ENCODE results near the genes CRYBB1, MN1 and CHEK2.

GRCh38 chr22:26527532-26528337, 15.5 kb upstream of the TFIP11 start:
- PRO-cap: no peak

DNA sequence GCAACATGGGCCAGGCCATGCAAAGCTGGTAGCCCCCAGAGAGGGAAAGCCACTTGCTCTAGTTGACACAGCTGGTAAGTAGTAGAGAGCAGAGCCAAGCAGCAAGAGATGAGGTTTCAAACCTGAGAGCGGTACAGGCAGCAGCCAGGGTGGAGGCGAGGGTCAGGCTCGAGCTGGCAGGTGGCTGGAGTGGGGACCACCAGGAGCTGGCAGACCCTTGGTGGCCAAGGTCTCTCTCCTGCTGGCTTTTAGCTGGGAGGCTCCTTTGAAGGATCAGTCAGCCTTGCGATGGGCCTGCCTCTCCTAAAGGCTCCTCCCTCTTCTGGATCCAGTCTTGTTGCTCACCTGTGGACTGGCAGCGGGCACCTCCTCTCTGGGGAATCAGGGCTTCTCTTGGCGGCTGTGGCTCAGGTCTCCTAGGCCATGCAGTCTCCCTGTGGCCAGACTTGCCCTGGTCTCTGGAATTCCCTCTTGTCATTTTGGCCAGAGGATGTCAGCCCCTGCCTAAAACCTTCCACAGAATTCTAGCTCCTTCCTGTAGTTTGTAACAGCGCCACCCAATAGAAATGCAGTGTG, 24.7 kb downstream of the TPST2 start:
- PRO-cap: no peak

- PRO-cap: no peak
Measured at GRCh38 chr22:26617688-26618257, at the start of gene CRYBB1. Gene CRYBB1 (minus strand): TSS chr22:26618027.

- PRO-cap: no peak
Measured at GRCh38 chr22:26740133-26740810, 118.5 kb downstream of the CRYBA4 start.

GRCh38 chr22:26742351-26742949, 120.7 kb downstream of the CRYBA4 start:
- PRO-cap: no peak

- PRO-cap: no peak
Measured at GRCh38 chr22:27076257-27076499, 454.4 kb downstream of the CRYBA4 start.

DNA sequence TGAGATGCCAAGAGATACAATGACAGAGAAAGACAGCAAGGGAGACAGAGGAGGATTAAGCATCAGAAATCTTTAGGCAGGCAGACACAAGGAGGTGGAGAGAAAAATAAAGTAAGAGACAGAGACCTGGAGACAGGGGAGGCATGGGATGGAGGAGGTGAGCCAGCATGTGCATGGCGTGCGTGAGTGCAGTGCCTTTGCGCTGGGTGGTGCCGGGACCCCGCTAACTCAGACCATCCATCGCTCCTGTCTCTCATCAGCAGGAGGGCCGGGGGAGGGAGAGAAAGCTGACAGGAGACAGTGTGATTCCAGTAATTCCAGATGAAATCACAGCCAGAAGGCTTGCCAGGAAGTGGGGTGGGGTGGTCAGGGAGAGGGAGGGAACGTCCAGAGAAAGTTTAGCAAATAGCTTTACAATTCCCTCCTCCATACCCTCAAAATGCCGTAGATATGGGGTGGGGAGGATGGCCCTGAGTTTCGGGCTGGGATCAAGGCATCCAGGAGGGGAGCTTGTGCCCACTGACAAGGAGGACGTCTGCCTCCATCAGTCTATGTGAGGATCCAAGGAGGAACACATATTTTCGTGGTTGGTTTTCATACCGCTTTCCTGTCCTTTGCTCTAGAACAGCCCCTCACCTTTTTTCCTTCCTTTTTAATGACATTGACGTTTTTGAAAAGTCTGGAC, 577.0 kb downstream of the MN1 start:
- PRO-cap: no peak

DNA sequence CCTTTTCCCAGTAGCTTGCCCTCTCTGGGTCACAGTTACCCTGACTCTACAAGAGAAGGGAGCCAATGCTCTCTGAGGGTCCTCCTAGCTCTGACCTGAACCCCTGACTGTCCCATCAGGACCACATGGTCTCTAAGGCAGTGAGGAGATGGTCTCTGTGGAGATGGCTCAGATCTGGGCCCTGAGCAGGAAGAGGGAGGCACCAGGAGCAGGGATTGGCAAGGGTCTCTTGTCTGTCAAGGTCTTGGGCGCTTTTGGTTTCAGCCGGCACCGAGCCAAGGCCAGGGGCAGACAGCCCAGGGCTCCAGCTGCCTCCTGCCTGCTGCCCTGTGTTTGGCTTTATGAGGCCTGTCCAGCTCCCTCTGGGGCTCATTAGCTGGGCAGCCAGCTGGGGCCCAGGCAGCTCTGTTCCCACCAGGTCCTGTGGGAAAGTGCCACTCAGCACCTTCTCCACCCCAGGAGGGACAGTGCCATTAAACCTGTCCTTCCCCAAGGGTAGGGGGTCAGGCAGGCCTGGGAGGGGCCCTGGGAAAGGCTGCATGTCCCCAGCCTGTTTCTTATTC, 559.8 kb downstream of the MN1 start:
- PRO-cap: no peak

DNA sequence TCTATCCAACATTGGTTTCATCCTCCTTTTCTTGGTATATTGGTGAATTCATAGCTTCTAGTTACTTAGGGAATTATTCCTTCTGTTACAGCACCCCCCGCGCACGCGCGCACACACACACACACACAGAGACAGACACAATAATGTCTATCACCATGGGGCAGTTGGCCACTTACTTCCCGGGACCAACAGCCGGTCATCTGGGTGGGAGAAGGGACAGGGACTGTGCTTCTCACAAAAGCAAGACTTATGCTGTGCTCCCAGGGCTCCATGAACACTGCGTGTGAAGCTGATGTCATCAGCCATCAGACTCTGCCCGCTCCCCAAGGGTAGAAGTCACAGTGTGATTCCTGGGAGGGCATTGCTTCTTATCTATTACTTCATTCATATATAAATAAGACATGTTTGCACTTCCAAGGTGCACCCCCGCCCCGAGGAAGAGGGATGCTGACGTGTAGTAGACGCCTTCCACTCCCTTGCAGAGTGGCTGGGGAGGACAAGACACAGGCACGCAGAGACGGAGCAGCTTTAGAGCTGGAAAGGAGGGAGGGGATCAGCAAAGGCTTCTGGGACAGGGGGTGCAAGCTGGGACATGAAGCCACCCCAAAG, 558.7 kb downstream of the MN1 start:
- PRO-cap: no peak

DNA sequence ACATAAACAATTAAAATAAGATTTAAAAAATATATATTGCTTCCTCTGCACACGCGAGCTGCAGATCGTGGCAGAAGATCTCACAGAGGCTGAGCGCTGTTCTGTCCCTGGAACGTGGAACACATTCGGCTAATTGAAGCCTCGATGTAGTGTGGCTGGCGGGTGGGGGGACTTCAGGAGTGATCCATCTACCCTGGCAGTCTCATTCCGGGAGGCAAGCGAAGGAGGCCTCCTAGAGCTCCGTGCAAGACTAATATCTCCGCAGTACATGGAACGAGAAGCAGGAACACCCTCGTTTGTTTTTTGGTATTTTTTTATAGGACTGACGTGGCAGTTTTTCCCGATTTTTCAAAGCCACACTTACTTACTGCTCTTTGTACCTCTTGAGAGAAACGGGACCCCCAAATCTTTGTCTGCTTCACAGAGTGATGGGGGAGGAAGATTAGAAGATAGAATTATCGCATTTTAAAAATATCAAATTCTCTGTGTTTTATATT, 402.3 kb downstream of the MN1 start:
- PRO-cap: no peak

GRCh38 chr22:27488258-27488462, 313.4 kb downstream of the MN1 start:
- PRO-cap: no peak

DNA sequence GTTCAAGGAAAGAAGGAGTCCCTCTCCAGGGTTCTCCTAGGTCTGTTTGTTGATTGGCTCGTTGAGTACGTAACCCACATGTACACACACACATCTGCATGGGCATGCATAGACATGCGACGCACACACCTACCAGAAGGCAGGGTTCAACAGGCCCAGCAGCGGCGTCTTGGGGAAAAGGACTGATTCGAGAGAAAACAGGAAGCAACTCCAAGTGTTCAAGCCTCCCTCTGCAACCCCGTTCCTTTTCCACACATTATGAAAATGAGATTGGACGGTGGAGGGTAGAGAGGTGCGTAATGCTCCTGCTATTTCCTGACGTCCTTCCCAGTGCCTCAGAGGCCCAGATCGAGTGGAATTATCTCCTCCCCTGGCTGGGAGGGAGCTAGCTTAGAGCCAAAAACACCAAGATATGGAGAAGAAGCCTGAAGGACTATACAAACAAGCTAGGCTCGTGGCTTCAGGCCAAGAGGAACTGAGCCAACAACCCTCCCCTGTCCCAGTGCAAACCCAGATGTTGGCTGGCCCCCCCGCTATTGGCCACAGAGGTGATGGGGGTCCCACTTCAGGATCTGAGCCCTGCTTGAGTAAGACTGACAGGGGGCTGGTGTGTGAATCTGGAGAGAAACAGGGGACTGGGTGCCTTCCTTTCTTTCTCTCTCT, 289.2 kb downstream of the MN1 start:
- PRO-cap: bidirectional peak, plus-strand start at position 327 of the sequence, minus-strand start at position 253 of the sequence

- PRO-cap: no peak
Measured at GRCh38 chr22:27654180-27655120, 147.1 kb downstream of the MN1 start.

DNA sequence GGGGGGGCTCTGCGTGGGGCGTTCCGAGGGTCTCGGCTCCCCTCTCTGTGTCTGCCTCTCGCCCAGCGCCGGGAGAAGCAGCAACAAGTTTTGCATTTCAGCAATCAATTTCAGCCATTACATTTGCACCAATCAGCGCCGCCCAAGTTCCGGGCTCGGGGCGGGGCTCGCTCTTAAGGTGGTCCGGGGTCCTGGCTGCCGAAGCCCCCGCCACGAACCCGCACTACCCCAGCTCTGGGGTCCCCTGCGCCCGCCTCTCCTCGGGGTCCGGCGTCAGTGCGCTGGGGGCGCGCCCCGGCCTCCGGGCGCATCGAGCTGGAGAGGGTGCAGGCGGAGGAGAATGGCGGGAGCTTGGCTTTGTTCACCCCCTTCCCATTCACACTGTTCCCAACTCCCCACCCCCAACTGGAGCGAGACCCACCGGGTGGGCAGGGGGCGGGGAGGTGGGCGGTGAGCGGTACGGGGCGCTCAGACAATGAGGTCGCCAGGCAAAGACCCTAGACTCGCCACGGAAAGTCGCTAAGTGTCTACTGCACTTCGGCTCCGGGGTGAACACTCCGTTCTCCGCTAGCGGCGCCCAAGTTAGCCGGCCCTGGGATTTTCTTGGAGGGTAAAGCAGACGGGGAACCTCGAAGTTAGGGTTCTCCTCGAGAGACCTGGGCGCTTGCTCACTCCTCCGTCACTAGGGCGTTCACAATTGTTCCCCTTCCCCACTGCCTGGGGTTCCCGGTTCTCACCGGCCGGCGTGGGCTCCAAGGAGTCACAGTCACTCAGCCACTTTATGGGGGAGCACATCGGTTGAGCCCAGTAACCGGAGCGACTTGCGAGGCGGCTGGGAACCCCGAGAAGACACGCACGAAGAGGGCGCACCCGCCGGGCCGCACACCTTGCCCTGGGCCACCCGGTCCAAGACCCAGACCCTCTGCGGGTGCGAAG, at the start of gene MN1:
MN1 (minus strand) TSS at position 85 of the 936 bp plus-strand sequence.
- PRO-cap: bidirectional peak, plus-strand start at position 182 of the sequence, minus-strand start at position 85 of the sequence; bidirectional peak, plus-strand start at position 789 of the sequence, minus-strand start at position 554 of the sequence

DNA sequence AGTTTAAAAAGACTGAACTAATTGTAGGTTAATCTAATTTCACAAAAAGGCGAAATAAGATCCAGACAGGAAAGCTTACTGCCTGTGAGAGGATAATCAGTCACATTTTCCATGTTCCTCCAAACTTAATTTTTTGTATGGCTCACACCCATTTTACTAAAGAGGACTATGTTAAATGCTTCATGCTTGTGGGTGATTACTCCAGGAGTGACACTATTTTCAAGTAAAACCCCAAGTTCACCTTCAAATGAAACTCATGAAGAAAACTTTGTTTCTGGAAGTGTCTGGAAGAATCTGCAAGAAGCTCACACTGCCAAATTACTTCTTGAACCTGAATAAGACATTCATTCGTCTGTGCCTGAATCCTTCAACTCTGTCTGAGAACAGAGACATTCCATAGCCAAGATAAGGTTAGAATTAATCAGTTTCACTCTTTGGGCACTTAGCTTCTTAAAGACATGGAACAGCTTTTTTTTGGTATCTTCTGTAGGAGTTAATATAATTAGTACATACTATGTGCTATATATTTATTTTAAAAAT, 51.6 kb downstream of the PITPNB start:
- PRO-cap: no peak

DNA sequence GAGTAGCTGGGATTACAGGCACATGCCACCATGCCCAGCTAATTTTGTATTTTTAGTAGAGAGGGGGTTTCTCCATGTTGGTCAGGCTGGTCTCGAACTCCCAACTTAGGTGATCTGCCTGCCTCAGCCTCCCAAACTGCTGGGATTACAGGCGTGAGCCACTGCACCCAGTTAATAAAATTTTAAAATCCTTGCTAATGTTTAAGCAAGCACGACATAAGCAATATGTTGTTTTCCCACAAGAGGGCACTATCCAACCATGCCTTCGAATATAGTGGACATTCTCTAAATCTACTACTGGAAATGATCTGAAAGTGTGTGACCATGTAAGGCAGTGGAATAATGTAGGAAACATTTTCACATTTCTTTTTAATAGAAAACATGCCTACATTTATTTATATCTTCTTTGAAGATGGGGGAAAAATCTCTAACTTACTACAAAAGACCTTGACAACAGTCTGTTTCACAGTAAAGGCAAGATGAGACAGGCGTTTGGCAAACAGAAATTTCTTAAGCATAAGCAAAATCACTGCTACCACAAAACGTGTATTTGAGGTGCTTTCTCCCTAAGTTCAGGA, 38.2 kb downstream of the PITPNB start:
- PRO-cap: no peak

DNA sequence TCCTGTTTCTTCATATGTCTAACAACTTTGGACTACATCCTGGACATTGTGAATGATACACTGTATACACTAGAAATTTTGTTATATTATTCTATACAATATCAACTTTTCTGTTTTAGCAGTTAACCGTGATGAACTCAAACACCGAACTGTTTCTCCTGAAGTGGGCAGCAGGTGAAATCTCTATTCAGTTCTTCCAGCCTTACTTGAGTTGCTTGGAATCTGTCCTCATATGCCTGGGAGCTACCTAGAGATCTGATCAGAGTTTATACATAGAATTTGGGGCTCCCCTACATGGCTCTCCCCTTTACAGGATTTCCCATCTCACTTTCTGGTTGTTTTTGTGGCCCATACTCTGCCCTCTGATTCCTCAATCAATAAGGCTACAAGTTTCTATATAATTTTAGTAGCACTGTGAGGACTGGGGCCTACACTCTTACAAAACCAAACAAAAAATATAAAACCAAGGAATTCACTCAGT, 362.6 kb upstream of the PITPNB start:
- PRO-cap: no peak

DNA sequence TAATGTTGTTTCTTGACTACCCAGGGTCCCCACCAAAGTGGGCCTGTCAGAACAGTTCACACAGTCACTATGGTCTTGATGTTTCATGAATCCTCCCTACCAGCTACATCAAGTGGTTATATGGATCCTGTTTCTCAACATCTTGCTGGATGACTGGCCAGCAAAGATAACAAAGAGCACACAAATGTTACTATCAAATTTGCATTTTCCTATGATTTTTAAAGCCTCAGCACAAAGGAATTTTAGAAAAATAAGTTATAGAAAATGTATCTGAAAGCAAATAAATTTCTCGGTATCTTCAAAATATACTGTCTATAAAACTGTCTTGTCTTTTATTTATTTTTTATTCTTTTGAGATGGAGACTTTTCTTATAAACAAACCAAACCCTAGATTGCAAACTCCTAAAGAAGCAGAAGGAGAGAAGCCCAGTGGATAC, 246.7 kb downstream of the TTC28 start:
- PRO-cap: no peak

DNA sequence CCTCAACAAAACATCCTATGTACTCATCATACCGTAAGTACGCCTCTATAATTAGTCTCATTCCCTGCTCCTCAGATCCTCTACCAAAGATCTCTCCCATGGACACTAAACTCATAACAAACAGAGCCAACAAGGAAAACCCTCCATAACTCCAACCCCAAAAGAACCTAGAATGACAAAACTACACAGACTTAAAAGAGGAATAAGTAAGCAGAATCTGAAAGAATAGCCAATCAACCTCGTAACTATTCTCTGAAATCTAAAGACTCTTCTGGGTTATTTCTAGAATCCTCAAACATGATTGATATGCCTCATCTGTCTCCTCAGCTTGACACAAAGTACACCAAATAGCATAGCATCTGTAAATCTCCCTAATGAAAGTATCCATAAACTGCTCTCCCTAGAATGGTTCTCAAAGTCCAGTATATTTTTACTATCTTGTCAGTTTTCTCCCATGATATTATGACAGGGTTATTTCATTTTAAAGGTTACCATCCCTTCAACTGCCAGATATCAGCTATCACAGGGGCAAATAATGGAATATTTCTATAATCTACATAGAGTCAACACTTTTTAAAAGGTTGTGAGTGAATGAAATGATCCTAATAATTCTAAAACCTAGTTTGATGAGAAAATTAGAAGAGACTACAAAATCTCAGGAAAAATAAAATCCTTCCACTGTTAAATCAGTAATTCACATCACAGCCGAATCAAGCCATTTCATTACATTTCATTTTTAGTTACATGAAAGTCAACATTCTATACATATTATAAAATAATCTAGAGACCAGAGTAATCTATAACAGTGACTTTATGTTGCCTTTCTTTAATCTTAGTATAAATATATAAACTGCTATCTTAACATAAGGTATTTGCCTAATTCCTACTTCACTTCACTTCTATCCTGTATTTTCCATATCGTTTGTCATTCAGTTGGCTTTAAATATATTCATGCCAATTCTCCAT, 194.8 kb downstream of the TTC28 start:
- PRO-cap: no peak

GRCh38 chr22:28741491-28741890, at the start of gene CHEK2:
Gene CHEK2 (minus strand): TSS chr22:28741820.
- PRO-cap: bidirectional peak, plus-strand start at chr22:28742052, minus-strand start at chr22:28741820

Measured in right common carotid artery plus branches (tissue), 1 donor.